Left common carotid artery plus branches (tissue), 1 donor: Measurements from ENCODE around the genes LYSMD2 and ARPP19.

GRCh38 chr15:50088432-50088821 is 30.6 kb downstream of the ATP8B4 start:
- PRO-cap, result no peak

DNA sequence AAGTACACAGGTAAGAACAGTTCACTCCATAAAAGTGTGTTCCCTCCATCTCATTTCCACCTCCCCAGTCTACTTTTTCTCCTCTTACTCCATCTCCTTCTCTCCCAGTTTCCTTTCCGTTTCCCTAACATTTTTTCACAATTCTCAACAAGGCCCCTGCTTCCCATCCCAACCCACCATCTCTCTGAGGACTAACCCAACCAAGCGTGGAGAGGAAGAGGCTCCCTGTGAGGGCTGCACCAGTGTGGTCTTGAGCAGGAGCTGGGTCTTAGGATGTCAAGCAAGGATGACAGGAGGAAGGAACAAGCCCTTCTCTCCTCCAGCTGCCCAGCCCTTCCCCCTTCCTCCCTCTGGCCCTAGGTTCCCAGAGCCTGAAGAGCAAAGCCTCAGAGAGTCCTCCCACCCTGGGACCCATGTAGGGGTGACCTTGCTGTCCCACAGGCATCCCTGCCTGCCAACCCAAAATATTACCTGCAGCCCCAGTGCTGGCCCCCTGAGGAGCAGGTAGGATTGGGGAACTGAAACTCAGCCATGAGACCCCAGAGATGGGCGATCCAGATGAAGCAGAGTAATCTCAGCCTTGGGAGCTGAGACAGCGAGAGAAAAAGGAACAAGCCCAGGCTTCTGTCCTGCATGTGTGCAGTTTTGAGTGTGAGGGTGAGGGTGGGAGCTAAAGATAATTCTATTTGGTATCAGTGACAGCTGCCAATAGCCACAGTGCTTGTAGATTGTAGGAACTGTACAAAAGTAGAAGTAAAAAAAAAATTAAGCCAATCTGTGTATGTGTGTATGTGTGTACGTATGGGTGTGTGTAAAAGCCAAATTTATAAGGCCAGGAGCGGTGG is 6.1 kb downstream of the ATP8B4 start:
- PRO-cap, result no peak

DNA sequence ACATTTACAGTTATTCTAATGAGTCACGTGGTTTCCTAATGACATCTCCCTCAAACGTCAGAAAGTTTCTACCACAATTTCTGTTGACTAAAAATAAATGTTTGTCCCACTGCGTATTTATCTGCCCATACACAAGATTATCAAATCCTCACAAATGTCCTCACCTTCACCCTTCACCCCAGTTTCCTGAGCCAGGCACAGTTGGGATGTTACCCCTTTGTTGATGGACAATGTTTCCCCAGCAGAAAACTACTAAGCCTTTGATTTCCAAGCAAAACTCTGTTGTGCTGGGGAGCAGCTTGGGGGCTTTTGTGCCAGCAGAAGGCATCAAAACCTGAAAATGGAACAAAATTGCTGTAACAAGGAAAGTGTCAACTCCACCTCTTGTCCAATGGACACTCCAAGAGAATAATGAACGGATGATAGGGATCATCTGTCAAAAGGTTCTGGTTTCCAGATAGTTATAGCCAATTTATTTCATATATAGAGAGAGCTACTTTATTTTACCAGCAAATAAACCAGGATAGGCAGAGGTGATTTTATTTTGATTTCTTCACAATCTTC is 16.2 kb downstream of the HDC start:
- PRO-cap, result no peak

GRCh38 chr15:50355998-50356342 is 972 bp upstream of the GABPB1 start:
- PRO-cap, result no peak

- PRO-cap, result no peak
Observed at GRCh38 chr15:50909021-50909262, 459 bp downstream of the AP4E1 start.

DNA sequence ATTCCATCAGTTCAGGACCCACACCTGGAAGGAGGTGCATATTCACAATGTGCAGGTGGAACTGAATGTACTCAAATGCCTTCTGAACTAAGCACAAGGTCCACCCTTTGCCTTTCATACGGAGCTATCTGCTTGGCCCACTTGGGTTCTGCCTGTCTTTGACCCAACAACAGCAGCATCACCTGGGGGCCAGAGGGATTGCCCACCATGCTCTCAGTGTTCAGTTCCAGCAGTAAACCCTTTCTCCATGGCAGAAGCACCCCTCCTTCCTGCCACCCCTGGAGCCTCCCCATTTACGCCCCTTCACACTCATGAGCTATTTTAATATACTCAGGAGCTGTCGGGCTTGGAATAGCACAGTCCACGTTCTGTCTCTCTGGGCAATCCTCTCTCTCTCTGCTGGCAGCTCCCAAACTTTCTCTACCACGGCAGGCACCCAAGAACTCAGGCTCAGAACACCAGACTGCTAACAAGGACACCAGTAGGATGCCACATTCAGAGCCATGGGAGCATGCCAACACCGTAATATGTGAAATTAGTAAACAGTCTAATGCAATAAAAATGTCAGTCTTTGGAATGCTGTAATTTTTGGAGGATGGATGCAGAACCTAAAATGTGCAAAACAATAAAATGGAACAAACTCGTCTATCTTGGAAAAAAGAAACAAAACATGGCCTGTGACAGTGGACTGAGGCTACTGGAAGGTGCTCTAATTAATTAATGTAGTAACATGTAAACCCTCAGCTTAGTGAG is 19.4 kb downstream of the TNFAIP8L3 start:
- PRO-cap, result no peak

GRCh38 chr15:51089542-51090141 is 5.1 kb downstream of the TNFAIP8L3 start:
- PRO-cap, result no peak

DNA sequence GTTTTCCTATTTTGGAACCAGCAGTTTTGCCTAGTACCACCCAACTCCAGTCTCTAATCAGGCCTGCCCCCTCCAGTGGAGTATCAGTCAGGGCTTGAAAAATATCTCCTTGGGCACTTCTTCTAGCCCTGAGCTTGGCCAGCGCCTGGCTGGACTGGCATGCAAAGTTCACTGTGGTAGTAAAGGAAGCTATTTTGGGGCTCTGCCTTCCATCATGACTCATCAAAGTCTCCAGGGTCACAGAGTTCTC is 110.1 kb downstream of the CYP19A1 start:
- PRO-cap, result no peak

DNA sequence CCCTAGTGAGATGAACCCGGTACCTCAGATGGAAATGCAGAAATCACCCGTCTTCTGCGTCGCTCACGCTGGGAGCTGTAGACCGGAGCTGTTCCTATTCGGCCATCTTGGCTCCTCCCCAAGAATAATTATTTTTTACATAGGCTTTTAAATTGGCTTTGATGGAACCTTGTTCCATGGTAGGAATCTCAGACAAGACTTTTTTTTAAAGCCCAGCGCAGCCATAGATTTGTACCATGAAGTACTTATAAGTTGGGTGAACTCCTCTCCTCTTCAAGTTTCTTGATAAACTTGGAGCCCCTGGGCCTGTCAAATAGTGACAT is 81.6 kb downstream of the GLDN start:
- PRO-cap, result no peak

DNA sequence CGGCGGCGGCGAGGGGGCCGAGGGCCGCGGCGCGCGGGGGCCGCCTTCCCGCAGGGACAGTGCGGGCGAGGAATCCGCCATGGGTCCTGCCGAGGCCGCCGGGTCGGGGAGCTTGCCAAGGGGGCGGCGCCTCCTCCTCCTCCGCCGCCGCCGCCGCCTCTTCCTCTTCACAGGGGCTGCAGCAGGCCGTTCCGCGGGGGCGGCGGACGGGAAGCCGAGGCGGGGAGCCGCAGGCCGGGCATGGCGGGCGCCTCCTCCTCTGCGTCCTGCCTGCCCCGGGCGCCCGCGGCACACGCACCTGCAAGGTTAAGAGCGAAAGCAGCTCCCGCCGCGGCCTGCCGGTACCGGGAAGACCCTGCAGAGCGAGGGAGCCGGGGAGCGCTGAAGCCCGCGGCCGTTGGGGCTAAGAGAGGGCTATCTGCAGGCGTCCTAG is at the start of gene LYSMD2:
Gene LYSMD2, minus strand, starts transcription at position 114 of the 433 bp plus-strand sequence.
- PRO-cap, result bidirectional peak, plus-strand start at position 196 of the sequence, minus-strand start at position 105 of the sequence

DNA sequence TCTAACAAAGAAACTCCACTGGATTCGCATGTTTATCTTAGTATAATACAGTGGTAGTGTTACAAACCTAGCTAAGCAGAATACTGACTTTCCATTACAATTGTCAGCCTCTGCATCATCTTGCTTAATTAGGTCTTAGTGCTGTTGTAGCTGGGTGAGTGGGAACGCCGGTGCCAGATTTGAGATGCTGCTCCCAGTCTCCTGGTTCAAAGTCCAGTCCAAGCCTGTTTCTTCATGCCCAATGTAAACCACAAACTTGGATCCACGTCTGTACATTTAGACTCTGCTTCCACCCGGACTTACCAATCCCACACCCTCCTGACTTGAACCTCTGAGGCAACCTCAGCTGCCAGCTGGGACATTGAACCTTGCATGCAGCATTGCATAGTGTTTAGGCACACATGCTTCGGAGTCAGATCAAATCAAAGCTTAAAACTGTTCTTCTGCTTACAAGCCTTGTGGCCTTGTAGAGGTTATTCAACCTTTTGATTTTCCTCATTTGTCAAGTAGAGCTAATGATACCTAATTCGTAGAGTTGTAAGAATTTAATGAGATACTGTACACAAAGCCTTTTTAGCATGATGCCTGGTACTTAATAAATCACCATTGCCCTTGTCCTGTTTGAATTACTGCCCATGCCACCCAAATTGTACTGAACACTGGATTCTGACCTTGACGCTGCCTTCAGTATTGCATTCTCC is 42.9 kb downstream of the BCL2L10 start:
- PRO-cap, result no peak

GRCh38 chr15:52139473-52140145 is 27.0 kb upstream of the BCL2L10 start:
- PRO-cap, result no peak

DNA sequence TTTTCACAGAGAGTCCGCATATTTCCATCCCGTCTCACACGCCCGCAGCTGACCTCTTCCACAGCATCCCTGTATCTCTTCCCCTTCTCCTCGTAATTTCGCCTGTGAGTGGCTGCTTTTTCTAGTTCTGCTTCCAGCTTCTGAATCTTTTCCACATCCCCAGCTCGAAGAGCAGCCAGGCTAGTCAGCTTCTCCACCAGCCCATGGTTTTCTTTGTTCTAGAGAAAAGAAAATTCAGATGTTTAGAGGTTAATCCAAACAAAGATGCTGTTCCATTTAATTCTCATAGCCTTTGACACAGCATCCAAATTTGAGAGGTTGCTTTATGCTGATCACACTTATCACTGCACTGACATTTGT is 46.2 kb upstream of the GNB5 start:
- PRO-cap, result no peak

- PRO-cap, result no peak
Observed at GRCh38 chr15:52254815-52255446, 40.7 kb downstream of the MYO5C start.

DNA sequence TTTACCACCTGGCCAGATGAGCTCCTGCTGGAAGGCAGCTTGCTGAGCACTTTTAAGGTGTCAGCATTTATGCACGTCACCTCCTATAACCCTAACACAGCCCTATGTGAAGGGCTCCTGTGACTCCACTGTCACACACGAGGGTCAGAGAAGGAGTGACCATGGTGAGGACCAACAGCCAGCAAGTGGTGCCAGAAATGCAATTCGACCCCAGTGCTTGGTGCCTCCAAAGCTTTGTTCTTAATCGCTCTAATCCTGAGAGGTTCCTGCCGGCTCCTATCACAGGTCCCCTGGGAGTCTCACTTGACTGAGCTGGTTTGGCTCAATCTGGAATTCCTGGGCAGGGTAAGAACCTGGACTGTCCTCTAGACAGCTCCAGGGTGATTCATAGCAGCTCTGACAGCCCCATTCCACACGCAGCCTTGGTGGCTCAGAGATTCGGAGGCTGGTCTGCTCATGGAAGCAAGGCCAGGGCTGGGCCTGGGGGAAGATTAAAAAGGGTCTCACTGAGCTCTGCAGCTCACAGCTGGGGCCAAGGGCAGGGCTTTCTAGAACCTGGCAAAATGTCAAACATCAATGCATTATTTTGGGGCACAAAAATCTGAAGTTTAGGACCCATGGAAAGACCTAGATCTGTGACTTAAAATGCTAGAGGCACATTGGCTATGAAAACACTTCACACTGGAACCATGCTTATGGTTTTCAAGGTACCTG is 37.9 kb downstream of the MYO5C start:
- PRO-cap, result no peak

GRCh38 chr15:52287104-52287533 is 8.5 kb downstream of the MYO5C start:
- PRO-cap, result no peak

- PRO-cap, result no peak
Observed at GRCh38 chr15:52481759-52482308, 46.8 kb downstream of the MYO5A start.

GRCh38 chr15:52518845-52519338 is 9.8 kb downstream of the MYO5A start:
- PRO-cap, result no peak

DNA sequence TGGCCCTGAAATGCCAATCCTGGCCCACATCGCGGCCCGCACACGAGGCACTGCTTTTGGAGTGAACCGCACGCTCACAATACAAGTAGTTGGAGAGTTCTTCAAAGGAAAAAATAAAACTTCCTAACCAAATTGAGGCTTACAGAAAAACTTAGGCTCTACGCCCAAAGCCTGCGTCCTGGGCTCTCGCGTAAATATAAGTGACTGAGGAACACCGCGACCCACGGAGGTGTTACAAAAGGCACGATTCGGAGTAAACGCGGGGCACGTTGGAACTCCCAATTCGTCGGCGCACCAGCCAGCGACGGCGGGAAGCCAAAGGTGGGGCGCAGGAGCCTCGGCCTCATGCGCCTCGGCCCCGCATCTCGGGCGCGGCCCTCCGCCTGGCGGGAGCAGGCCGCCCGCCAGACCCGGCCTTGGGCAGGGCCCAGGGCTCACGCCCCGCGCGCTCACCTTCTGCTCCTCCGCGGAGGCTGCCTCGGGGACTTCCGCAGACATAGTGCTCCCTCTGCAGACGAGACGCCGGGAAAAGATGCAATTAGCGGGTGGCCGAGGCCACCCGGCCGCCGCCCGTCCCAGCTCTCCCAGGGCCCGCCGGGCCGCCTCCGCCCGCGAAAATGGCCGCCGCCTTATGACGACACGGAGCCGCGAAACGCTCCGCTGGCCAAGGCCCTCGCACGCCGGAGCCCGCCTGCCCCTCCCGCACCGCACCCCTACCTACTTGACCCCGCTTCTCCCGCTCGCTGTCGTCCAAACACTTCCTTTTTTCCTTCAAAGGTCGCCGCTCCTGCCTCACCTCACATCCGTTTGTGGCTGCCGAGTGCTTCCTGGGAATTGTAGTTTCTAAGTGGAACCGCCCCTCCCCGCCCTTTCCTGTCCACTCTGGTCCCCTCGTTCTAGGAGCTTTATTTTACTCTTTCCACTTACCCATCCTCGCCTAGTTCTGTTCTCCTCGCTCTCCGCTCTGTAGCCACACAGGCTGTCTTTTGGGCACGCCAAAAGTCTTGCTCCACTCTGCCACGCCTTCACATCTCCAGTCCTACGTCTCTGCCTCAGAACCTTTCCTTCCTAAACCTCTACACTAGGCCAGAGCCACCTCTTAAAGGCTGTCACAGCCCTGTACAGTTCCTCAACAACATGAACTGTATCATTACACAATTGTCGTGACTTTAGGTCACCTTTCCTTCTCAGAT is at the start of gene ARPP19:
Gene ARPP19, minus strand, starts transcription at position 636 of the 1,193 bp plus-strand sequence.
- PRO-cap, result bidirectional peak, plus-strand start at position 648 of the sequence, minus-strand start at position 607 of the sequence; unidirectional peak, minus-strand start at position 773 of the sequence

DNA sequence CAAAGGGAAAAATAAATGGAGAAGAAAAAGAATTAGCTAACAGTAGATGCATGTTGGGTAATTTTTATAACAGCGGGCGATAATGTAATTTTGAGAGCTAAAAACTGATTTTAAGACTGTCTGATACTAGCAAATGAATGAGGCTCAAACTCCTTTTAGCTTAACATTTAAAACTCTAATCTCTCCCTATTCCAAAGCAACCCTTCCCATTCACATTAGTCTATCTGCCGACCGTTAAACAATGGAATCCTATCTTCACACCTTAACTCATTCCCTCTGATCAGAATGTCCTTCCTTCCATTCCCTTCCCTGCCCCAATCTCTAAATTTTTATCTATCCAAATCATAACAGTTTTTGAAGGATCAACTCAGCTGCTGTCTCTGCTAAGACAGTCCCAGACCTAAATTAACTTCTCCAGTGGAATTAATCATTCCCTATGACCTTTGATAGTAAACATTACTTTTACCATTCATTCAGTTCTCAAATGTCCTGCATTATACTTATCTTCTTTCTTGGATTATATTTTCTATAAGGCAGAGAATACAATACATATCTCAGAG is 16.2 kb downstream of the ATOSA start:
- PRO-cap, result no peak